Ureter (tissue), 1 donor: ENCODE measurements around the genes TCF19, LY6G5C, LY6G6D and DDAH2.

- PRO-cap: bidirectional peak, plus-strand start at chr6:31158628, minus-strand start at chr6:31158184
Observed at GRCh38 chr6:31157905-31158953, at the start of gene TCF19. TCF19 (plus strand) TSS chr6:31158589.

DNA sequence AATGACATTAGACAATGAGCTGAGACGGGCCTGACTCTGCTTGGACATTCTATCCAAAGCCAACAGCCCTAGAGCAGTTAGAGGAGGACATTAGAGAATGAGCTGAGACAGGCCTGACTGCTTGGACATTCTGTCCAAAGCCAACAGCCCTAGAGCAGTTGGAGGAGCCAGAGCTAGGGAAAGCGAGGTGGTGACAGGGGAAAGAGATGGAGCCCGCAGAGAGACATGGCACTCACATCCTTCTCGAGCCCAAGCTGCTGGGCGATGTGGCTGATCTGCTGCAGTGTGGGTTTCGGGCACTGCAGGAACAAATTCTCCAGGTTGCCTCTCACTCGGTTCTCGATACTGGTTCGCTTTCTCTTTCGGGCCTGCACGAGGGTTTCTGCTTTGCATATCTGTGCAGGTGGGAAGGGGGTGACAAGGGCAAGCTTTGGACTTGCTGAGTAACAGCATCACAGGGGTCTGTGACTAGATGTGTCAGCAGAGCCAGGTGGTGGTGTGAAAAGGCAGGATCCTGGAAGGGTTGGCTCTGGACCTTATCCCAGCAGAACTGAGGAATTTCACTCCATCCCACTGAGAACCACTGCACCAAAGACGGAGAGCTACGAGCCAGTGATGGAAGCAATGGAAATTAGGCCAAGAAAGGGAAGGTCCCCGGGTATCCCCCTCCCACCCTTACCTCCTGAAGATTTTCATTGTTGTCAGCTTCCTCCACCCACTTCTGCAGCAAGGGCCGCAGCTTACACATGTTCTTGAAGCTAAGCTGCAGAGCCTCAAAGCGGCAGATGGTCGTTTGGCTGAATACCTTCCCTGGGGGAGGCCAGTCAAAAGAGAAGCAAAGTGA, 5.4 kb downstream of the POU5F1 start:
- PRO-cap: no peak

- PRO-cap: bidirectional peak, plus-strand start at chr6:31197768, minus-strand start at chr6:31197678; bidirectional peak, plus-strand start at chr6:31198150, minus-strand start at chr6:31197951
Observed at GRCh38 chr6:31197404-31198300, 27.2 kb upstream of the POU5F1 start.

DNA sequence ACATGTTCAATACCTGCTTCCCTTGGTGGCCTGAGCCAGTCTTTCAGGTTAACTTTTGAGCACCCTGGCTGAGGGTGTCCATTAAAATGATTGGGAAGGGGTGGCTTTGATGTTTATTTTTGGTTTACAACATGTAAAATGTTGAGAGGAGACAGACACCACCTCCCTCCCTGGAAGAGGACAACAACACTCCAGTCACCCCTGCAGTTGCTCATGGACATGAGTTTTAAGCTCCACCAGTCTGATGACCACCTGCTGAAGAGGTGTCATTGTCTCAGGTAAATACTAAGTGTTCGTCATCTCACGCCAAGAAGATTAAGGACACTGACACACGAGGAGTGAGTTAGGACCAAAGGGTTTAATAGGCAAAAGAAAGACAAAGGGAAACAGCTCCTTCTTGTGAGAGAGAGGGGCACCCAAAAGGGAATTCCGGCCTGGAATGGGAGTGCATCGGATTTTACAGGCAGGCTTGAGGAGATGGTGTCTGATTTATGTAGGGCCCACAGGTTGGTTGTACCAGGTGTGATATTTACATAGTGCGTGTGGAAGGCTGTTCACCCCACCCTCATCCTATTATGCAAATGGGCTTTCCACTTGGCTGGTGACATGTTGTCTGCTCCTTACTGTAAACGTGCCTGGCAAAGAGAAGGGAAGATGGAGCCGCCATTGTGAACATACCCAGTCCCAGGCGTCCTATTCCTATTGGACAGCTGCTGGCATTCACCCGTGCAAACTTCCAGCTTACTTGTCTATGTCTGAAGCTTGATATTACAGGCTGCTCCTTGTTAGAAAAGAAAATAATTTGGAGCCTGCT, 6.6 kb downstream of the HLA-B start:
- PRO-cap: no peak

- PRO-cap: no peak
Observed at GRCh38 chr6:31353438-31353719, 3.6 kb downstream of the HLA-B start.

DNA sequence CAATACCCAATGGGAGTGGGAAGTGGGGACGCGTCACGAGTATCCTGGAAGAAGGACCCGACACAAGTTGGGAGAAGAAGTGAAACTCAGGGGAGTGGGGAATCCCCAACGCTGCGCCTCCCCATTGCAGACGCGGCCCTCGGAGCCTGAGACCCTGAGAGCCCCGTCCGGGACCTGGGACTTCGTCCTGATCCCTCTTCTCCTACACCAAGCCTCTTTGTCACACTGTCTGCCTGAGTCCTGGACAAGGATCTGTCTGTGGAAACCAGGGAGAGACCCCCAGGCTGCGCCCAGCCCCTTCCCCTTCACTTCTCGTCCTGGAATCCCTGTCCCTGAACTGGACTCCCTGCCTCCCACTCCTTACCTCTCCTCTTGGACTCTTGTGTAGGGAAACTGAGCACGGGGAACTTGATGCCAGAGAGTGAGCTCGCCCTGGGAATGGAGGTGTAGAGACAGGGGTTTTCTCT, 304 bp upstream of the HLA-B start:
- PRO-cap: bidirectional peak, plus-strand start at position 127 of the sequence, minus-strand start outside the sequence

DNA sequence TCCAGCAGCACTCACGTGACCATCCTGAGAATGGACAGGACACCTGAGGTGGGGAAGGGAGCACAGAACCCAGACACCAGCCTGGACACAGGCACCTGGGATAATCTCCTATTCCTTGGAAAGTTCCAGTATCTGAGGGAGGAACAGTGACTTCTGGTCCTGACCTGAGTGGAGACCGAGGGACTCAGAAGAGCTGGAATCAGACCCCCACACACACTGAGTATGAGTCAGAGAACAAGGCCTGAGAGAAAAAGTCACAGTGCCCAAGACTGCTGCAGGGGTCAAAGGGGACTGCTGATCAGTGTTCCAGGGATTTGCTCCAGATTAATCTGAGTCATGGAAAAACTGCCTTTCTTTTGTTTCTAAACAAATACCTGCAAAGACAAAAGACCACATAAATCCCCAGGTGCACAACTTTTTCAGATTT, 35.7 kb upstream of the MICB start:
- PRO-cap: no peak

DNA sequence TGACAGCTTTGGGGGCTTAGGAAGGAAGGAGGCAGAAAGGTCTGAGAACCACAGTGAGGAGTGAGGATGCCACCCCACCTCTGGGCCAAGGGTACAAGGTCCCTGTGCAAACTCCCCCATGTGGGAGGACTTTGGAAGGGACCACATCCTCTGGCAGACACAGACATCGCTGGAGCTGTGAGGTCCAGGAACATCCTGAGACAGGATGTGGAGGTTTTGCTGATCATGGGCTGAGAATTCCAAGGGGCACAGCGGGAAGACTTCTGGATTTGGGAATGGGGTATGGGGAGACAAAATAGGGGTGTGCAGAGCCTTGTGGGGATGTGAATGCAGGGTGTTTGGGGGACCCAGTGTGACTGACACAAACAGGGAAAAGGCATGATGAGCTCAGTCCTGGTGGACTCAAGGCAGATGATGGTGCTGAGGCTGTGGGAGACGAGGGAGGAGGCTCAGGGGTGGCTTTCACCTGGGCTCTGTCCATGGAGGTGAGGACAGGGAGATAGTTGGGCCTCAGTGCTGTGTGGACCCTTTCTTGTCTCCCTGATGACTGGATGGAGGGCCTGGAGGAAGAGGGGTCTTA, 26.4 kb upstream of the MICB start:
- PRO-cap: no peak

DNA sequence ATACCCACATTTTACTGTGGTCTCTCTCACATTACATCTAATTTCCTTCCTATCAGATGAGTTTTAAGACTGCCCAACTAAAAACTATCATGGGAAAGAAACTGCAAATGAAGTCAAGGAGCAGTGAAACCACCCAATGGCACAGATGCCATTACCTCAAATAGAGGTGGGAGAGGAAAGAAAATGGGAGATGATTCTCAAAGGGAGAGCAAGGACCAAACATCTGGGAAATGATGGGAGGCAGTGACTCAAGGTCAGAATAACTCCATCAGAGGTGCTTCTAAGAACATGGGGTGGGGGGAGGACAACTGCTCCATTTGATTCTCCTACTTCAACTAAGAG, 4.3 kb downstream of the MCCD1 start:
- PRO-cap: no peak

DNA sequence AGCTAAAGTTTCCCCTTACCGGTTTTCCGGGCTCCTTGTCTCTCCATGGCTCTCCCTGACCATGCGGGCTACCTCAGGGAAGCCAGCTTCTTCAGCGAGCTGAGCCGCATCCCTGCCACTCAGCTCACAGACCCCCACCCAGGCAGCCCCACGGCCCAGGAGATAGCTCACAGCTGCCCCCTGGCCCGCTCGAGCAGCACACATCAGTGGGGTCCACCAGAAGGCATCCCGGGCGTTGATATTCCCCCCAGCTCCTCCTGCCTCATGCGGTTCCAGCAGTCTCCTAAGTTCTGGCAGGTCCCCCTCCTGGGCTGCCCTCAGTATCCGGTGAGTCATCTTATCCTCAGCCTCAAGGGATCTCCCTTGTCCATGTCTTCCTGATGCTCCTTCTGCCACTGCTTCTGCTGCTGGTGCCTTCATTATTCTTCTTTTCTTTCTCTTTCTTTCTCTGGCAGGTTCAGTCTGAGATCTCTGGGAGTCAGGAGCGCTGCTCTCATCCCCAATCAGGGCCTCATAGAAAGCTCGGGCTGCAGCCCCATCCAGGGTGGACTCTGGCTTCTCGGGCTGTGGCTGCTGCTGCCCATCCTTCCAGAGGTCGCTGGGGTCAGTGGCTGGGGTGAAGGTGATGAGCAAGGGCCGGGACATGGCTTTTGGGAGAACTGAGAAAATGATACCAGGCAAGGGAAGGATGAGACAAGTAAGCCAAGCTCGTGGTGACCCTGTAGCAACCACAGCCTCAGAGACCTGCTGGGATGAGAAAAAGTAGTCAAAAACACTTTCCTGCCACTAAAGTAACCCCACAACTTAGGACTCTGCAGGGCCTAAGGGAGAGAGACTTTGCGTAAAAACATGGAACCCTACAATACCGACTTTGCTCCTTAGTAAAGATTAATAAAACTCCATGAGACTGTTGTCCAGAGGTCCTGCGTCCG, 697 bp downstream of the GPANK1 start:
- PRO-cap: bidirectional peak, plus-strand start at position 346 of the sequence, minus-strand start at position 292 of the sequence

DNA sequence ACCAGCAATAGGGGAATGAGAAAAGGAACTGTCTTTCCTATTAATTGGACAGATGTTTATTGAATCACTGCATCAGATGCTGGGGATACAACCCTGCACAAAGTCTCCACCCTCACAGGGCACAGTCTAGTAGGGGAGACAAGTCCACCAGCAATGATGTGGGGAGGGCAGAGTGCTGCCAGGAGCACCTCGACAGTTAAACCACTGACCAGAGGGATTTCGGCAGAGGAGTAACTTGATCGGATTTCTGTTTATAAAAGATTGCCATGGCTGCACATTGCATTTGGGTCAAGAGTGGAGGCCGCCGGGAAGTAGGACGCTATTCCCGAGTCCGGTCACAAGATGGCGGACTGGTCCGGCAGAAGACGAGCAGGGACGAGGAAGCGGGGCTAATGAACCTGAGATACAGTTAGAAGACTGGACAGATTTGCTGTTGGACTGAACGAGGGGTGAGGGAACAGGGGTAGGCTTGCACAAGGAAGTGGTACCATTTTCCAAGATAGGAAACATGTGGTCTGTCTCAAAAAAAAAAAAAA, at the start of gene LY6G5C:
Gene LY6G5C (minus strand): TSS at position 521 of the 536 bp plus-strand sequence.
- PRO-cap: unidirectional peak, plus-strand start at position 422 of the sequence

DNA sequence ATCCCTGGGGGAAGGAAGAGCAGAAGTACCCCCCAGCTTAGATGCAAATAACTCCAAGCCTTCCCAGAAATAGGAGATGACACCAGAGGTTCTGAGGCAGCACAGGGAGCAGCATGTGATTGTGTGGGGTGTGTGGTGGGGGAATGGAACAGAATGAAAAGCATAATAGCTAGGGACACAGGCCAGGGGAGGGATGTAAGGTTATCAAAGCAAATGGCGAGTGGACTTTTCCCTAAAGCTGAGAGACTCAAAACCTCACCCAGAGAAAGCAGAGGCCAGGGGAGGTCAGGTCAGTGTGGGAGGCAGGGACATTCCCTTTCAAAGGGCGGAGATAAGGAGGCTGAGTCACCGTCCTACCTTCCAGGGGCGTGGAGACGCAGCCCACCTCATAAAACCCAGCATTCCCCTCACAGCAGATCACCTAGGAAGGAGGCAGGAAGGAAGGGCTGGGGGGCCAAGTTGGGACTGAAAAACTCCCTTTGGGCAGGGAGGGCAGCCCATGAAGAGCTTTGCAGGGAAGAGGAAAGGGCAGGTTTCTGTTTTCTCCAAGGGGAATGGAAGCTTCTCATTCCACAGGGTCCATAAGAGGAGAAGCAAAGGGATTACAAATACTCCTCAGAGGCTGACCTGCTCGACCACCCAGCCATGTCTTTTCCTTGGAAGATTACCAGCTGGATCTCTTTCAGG, 9.5 kb upstream of the LY6G5C start:
- PRO-cap: no peak

DNA sequence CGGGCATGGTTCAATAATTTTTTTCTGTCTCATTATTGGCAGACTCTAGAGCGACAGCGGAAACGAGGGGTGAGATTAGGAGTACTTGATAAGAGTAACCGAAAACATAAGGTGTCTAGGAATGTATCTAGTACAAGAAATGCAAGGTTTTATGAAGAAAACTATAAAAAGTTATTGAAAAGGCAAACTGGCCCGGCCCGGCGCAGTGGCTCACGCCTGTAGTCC, 303 bp upstream of the ABHD16A start:
- PRO-cap: no peak

DNA sequence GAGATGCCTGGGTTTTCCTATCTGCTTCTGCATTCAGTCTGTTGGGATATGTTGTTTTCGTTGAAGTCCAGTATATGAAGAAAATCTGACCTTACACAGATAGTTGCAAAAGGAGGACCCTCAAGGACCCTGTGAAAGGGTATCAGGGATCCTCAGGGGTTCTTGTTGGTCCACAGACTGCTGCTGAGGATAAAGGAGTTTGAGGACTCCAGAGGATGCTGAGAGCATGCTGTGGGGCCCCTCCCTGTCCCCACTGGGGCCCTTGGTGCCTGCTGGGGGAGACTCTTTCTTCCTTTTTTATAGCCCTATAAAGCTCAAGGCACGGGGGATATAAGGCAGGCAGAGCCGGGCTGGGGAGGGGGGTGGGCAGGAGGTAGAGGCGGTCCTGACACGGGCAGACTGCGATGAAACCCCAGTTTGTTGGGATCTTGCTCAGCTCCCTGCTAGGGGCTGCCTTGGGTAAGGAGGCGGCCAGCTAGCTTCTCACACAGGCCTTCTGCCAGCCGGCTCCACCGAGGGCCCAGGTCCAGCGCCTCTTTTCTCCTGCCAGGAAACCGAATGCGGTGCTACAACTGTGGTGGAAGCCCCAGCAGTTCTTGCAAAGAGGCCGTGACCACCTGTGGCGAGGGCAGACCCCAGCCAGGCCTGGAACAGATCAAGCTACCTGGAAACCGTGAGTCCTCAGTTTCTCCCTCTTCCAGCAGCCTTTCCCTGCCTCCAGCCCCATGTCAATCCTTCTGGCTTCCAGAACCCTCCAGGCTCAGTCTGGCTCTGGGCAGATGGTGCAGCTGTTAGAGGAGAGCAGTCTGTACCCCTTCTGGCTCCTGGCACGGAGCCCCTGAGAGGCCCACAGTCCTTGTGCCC, at the start of gene LY6G6D:
Gene LY6G6D (plus strand): TSS at position 397 of the 864 bp plus-strand sequence.
- PRO-cap: no peak

DNA sequence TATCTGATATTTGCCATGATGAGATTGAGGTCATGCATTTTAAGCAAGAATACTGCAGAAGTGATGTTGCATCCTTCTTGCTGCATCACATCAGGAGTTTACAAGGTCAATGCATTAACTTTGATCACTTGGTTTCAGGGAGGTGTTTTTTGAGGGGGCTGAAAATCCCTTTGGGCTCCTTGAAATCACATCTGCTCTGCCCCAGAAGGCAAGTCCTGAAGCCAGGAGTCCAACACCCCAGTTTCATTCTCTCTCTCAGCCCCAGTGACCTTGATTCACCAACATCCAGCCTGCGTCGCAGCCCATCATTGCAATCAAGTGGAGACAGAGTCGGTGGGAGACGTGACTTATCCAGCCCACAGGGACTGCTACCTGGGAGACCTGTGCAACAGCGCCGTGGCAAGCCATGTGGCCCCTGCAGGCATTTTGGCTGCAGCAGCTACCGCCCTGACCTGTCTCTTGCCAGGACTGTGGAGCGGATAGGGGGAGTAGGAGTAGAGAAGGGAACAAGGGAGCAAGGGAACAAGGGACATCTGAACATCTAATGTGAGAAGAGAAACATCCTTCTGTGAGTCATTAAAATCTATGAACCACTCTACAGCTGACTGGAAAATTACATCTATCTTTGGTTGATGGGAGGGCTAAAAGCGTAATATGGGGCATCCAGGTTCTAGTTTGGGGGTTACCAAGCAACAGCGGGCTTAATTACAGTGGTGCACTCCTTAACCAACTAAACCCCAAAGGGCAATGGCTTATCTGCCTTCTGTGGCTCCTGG, 2.4 kb downstream of the LY6G6D start:
- PRO-cap: no peak

DNA sequence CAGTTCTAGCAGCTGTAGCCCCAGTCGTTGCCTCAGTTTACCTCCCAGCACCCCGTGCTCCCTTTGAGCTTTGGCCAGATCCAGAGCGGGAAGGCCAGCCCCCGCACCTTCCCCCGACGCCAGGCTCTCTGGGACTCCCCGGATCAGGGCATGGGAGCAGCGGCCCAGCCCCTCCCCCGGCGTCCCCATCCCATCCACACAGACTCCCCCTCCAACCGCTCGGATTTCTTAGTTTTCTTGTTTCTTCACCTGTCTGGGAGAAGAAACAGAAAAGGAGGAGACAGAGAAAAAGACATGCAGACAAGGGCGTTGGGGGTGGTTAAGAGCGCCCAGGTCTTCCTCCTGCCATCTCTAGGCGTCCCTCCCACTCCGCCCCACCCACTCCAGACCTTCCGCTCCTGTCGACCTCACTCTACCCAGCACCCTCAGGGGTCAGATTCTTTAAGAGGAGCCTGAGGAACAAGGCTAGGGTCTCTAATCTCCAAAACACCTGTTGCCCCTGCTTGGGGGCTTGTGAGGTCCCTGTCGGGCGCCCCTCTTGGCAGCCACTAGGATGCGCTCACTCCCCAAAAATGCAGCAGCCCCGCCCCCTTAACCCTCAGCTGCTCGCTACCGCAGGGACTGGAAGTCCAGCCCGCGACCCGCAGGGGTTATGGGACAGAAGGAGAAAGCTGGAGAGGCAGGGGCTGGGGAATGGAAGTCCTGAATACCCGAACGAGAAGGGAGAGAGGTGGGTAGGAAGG, at the start of gene DDAH2:
Gene DDAH2 (minus strand): TSS at position 327 of the 743 bp plus-strand sequence.
- PRO-cap: unidirectional peak, minus-strand start at position 130 of the sequence; unidirectional peak, minus-strand start at position 371 of the sequence

GRCh38 chr6:31794174-31794495, 1.4 kb downstream of the VARS1 start:
- PRO-cap: no peak

GRCh38 chr6:31820583-31821003, 5.2 kb downstream of the HSPA1A start:
- PRO-cap: no peak

GRCh38 chr6:31949638-31950133, 3.8 kb downstream of the CFB start:
- PRO-cap: no peak

- PRO-cap: no peak
Observed at GRCh38 chr6:31970932-31971607, 868 bp downstream of the DXO start.